ENCODE data around the genes CTRB1 and CNTNAP4.

- PRO-cap: no peak
- RAMPAGE, long total RNA: no peak
These were observed 20.6 kb upstream of the GLG1 start for GRCh38 chr16:74627215-74628232.

- PRO-cap: no peak
- RAMPAGE, long total RNA: no peak
These were observed 33.8 kb downstream of the FA2H start for GRCh38 chr16:74740756-74741348.

DNA sequence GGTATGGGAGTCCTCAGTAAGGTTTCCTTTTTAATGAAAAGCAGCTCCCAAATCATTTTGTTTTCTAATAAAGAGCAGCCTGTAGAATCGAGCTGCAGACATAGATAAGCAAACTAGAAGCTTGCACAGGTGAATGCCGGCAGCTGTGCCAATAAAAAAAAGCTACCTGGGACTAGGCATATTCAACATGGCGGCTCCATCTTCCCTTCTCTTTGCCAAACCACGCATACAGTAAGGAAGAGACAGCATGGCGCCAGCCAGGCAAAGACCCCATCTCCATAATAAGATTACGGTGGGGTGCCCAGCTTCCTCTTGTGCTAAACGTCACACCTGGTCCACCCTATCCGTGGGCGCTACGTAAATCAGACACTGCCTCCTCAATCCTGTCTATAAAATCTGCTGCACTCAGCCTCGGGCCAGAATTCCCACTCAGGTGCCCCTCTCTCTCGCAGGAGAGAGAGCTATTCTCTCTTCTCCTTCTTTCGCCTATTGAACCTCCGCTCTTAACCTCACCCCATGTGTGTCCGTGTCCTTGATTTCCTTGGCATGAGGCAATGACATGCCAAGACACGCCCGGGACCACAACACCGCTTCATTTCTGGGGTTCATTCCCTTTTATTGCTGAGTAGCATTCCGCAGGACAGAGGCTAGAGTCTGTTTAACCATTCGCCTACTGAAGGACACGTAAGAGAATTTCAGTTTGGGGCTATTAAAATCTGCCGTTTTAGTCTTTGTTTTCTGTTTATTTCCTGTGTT, 92.9 kb upstream of the FA2H start:
- PRO-cap: no peak
- RAMPAGE, long total RNA: no peak

GRCh38 chr16:74874198-74874722, 99.6 kb upstream of the FA2H start:
- PRO-cap: no peak
- RAMPAGE, long total RNA: no peak

DNA sequence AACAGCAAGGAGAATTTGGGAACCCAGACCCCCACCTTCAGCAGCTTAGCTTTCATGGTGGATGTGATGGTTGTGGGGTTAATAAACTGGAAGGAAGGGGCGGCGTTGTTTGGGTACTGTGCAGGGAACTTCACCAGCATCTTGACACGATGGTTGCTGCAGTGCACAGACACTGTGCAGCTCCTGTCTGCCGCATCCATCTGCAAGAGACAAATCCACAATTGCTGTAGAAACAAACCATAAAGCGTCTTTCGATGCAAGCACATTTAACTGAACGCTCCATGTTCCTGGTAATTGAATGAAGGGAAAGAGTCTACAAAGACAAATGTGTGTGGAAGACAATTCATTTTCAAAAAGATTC, 72.8 kb downstream of the WDR59 start:
- PRO-cap: no peak
- RAMPAGE, long total RNA: no peak

DNA sequence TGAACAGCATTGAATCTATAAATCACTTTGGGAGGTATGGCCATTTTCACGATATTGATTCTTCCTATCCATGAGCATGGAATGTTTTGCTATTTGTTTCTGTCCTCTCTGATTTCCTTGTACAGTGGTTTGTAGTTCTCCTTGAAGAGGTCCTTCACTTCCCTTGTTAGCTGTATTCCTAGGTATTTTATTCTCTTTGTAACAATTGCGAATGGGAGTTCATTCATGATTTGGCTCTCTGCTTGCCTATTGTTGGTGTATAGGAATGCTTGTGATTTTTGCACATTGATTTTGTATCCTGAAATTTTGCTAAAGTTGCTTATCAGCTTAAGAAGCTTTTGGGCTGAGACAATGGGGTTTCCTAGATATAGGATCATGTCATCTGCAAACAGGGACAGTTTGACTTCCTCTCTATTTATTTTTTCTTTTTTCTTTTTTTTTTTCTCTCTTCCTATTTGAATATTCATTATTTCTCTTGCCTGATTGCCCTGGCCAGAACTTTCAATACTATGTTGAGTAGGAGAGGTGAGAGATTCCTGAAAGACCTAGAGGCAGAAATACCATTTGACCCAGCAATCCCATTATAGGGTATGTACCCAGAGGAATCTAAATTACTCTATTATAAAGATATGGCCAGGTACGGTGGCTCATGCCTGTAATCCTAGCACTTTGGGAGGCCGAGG, 22.4 kb downstream of the WDR59 start:
- PRO-cap: no peak
- RAMPAGE, long total RNA: no peak

GRCh38 chr16:74999130-74999856, 469 bp downstream of the ZNRF1 start:
- PRO-cap: no peak
- RAMPAGE, long total RNA: no peak

DNA sequence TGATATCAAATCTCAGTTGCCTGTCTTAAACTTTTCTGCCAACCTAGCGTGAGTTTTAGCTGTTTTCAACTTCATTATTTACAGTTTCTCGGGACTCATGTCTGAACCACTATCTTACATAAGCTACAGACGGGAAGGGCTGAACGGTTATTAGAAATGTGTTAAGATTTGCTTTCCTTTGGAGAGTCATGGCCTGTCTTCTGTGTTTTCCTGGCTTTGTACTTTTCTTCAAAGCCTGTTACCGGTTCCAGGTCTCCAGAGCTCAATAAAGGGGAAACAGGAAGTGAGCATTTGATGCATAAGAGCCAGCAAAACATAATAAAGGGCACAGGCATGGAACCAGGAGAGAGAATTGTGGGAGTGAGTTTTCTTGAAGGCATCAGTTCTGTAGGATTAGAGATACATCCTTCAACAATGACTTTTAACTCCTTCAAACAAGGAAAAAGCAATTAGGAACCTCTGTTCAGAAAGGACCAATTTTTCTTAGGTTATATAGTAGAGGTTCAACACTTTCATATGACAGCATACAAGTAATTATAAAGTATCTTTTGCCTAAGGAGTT, 13.9 kb downstream of the ZNRF1 start:
- PRO-cap: no peak
- RAMPAGE, long total RNA: no peak

GRCh38 chr16:75110462-75111941, 5.6 kb downstream of the LDHD start:
- PRO-cap: no peak
- RAMPAGE, long total RNA: no peak

GRCh38 chr16:75218265-75219495, at the start of gene CTRB1:
Gene CTRB1, plus strand, starts transcription at chr16:75218988.
- PRO-cap: no peak
- RAMPAGE, long total RNA: no peak

- PRO-cap: no peak
- RAMPAGE, long total RNA: no peak
These were observed 7.1 kb downstream of the BCAR1 start for GRCh38 chr16:75244025-75244926.

DNA sequence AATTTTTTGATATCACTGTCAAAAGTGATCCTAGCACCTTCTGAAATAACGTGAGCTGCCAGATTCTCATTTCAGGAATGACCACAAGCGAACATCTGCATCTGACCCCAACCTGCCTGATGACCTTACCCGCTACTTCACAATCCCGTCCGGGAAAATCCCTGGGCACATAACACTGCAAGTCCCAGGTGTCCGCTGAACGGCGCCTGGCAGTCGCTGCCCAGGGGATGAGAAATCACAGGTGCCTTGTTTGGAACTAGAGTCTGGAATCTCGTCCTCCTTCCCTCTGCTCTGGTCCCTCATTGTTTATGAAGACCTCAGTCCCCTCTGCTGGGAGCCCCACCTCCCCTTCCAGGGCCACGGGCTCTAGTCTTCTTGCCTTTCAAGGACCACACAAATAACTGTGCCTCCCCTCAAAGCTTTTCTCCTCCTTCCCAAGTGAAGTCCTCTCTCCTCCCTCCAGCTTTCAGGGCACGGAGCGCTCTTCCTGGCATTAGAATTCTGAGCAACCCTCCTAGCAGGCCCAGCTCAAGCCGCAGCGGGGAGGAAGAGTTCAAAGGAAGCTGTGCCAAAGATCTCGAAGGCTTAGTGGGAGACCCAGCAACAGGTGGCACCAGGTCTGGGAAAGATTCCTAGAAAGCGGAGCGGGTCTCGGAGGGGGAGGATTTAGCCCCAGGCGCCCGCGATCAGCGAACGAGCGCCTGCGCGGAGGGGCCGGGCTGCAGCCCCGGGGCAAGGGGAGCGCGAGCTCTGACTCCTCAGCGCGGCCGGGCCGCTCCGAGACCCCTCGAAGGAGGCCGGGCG, 996 bp downstream of the TMEM170A start:
- PRO-cap: no peak
- RAMPAGE, long total RNA: no peak

DNA sequence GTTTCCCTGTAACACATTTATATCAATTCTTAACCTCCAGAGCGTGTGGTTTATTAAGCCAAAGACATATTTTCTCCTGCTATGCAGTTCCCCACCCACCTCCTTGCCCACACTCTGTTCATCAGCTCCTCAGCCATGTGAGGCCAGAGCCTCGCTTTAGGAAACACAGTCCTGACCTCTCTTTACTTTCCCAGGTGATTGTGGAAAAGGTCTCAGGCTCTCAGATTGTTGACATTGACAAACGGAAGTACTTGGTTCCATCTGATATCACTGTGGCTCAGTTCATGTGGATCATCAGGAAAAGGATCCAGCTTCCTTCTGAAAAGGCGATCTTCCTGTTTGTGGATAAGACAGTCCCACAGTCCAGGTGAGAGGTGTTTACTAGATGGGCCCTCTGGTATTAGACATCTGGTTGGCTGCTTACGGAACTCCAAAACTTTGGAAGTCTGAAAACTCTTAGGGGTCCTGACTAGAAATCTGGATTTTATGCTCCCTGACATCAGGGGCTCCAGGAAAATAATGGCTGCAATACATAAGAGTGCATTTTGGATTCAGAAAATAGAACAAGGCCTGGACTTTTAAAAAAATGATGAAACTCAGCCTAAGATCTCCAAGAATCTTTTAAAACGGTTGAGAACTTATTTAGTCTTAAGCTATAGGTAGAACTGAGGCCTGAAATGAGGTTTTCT, 1.8 kb downstream of the GABARAPL2 start:
- PRO-cap: no peak
- RAMPAGE, long total RNA: no peak

DNA sequence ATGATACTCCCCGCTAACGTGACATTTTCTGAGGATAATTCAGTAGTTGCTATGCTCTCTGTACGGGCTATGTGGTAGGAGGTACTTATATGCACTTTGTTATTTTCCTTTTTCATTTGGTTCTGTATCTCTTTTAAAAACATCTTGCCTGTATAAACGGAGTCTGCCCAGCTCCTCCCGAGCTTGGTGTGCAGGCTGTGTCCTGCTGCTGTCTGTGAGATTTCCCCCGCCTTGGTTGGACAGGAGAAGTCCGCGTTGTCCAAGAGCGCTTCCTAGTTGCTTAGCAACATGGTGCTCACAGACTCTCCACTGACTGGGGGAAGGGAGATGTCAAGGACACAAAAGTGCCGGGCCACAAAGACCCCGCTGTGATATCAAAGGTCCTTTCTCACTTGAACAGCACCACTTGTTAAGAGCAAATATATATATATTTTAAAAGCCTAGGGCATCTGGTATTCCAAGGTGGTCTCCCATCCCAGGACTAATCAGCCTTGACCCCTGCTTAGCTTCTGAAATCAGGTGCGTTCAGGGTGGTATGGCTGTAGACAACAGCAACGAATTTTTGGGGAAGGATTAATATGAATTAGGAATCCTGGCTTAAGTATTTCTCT, 134.4 kb upstream of the CPHXL start:
- PRO-cap: no peak
- RAMPAGE, long total RNA: no peak

GRCh38 chr16:76277190-76277686, at the start of gene CNTNAP4:
Gene CNTNAP4, plus strand, starts transcription at chr16:76277401.
- PRO-cap: no peak
- RAMPAGE, long total RNA: no peak

- PRO-cap: no peak
- RAMPAGE, long total RNA: no peak
These were observed 1.1 kb downstream of the MON1B start for GRCh38 chr16:77192044-77192436.

GRCh38 chr16:77499409-77500164, 64.8 kb upstream of the ADAMTS18 start:
- PRO-cap: no peak
- RAMPAGE, long total RNA: no peak

- PRO-cap: no peak
- RAMPAGE, long total RNA: no peak
These were observed 10.6 kb upstream of the NUDT7 start for GRCh38 chr16:77711562-77712173.

- PRO-cap: no peak
- RAMPAGE, long total RNA: no peak
These were observed 383.6 kb downstream of the WWOX start for GRCh38 chr16:78482886-78483613.

GRCh38 chr16:78608275-78608751, 508.9 kb downstream of the WWOX start:
- PRO-cap: no peak
- RAMPAGE, long total RNA: no peak